Metastatic Liver Carcinoma in the Adrenal Gland (tissue), 2 donors: ENCODE data around the gene SNX4.

GRCh38 chr3:124974426-124975065 lies 40.0 kb upstream of the MUC13 start:
- PRO-cap, 2 experiments: no peak in any of the 2 experiments

DNA sequence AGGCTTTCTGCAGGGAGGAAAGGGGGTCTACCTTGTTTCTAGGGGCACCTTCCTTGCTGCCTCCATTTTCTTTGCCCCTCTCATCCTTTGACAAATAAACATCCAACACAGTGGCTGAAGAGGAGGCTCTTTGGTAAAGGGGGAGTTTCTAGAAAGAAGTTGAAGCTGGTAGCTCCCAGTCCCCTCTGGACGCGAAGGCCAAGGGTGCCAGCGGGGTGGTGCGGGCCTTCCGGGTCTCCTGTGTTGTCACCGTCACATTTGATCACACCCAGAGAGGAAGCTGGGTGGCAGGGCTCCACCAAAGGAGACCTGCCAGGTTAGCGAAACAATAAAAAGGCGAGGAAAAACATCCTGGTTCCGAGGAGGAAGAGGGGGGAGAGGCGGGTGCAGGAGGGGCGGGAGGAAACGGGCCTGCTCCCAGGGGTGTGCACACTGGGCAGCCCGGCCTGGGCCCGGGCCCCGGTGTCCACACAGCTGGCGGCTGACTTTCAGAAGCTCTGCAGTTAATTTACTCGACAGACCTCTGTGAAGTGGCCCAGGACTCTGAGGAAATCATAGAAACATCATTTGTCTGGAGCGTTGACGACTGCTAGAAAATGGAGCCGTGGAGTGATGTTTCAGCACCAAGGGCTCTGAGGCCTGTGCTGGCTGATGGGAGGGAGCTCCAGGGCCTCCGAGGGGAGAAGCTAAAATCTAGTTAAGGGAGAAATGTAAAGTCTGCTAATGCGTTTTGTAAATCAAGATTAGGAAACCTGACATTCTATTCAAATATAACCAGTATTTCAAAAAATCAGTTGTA lies 12.1 kb downstream of the HEG1 start:
- PRO-cap, 2 experiments: no peak in any of the 2 experiments

- PRO-cap, 2 experiments: no peak in any of the 2 experiments
These were observed 52.3 kb upstream of the HEG1 start for GRCh38 chr3:125107703-125108836.

DNA sequence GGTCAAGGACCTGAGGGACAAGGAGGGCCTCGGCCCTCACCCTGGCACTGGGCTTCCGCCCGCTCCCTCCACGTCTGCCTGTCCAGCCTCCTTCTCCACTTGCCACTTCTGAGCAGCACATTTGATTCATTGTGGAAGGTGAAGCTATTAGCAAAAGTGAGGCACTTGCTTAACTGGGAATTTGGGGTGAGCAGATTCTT lies 62.1 kb upstream of the HEG1 start:
- PRO-cap, 2 experiments: no peak in any of the 2 experiments

- PRO-cap, 2 experiments: no peak in any of the 2 experiments
These were observed 64.6 kb downstream of the SLC12A8 start for GRCh38 chr3:125148090-125148289.

DNA sequence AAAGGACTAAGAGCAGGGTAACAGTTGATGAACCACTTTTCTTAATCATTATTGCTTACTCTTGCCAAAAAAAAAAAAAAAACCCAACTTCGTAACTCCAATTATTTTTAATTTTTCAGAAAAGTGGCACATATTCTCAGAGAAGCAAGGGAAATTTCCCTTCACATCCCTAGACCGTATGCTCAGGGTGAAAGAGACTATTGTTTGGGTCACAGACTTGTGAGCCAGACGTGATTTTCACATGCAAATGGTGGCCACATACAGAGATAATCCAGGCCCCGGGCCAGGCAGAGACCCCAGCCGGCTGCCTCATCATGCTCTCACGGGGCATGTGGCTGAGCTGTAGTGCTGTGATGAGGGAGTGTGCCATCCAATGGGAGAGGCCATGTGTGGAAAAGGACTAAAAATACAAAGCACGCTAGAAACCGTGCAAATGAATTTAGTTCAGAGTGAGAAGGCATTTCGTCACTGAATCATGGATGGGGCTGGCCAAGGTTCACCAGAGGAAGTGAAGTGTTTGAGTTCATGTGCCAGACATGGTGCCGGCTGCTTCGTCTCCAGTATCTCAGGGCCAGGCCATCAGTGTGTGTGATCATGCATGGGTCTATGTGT lies 56.7 kb downstream of the SLC12A8 start:
- PRO-cap, 2 experiments: no peak in any of the 2 experiments

DNA sequence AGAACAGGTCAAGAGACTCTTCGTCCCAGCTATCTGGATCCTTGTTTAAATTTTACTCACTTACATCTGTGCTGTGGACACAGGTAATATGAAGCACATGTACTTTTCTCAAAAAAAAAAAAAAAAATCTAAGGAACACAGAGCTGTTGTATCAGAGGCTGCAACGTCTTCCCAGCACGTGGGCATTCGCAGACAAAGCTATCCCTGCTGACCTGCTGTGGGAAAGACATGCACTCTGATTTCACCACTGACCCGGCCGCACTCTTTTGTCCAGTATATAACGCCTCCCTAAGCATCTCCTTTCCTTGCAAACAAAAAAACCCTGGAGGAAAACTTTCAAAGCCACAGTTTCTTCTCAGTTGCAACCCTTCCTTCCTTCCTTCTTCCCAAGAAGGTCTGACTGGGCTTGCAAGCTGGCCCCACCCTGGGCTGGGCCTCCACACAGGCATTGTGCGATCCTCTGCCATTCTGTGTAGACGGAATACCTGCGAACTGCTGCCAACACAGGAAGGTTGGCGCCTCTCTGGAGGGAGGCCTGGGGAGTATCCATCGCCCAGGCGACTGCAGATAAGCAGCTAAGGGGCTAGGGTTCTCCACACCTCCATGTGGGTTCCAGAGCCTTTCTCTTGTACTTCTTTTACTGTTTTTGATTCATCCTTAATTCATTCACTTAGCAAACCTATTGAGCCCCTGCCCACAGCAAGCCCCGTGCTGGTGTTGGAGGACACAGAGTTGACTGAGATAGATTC lies 50.8 kb downstream of the SLC12A8 start:
- PRO-cap, 2 experiments: no peak in any of the 2 experiments

DNA sequence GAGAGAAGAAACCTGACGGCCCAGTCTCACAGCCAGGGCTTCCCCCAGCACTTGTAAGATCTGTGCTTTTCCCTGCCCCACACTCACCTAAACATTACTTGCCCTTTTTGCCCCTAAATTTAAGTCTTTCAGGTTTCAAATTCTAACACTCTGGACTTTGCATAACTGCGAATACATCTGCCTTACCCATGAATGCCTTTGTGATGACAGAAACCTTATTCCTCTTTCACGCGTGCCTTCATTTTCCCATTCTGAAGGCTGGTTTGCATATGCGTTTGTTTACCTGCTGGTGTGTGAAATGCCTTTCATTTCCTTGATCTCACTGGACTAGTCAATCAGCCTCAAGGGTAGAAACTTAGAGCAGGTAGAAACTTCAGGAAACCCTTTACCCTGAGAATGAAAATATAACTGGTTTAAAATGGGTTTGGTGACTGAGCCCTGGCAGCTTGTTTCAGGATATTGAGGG lies 20.2 kb downstream of the SLC12A8 start:
- PRO-cap, 2 experiments: no peak in any of the 2 experiments

DNA sequence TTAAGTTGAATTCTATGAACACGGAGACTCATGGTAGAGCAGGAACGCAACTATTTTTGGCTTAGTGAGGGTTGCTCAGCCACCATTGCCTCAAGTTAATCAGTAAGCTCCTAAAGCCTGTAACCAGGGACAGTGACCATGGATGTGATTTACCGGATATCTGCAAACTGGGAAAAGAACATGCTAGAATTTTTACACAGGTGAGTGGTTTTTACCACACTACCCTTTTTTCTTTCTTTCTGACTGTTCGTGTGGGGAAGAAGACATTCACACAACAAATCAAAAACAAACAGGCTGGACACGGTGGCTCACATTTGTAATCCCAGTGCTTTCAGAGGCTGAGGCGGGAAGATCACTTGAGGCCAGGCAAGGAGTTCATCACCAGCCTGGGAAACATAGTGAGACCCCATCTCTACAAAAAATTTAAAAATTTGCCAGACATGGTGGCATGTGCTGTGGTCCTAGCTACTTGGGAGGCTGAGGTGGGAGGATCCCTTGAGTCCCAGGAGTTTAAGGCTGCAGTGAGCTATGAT lies 11.7 kb downstream of the SLC12A8 start:
- PRO-cap, 2 experiments: peak in 2 of 2 experiments; most common plus-strand start position 242 of the sequence (in 2); most common minus-strand start position 101 of the sequence (in 1)

DNA sequence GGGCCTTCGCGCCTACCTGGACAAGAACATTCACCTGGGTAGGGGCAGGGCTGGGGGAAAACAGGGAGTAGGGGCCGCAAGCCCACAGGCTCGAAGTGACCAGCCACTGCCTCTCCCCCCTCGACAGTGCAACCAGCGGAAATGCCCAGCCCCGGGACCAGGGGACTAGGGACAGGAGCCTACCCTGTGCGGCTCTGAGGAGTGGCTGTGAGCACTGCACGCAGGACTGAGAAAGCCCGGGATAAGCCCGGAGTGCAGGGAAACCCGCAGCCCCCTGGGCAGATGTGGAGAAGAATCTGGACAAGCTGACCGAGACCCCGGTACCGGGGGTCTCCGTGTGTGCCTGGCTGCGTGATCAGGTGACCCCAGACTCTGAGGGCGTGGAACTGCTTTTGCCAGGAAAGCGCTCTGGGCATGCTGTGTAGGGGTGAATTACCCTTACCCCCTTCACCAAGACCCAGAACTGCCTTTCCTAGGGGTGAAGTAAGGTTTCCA lies 392 bp upstream of the SLC12A8 start:
- PRO-cap, 2 experiments: no peak in any of the 2 experiments

DNA sequence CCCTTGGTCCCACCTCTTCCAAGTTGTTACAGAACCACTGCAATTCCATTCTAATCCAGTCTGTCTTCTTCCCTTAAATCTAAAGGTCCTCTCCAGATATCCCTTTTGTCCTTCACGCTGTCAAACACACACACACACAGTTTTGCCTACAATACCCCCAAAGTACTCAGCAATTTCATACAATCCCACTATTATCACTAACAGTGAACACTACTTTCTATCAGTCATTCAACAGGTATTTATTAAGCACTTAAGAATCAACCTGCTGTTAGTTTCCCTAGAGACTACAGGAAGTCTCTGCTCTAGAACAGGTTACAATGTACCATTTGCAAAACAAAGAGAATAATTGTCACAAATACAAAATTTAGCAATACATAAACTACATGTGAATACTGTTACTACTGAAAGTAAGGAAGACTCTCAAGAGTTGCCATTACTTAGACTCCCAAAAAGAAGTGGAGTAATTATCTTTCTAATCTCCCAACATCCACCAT lies 4.9 kb downstream of the ZNF148 start:
- PRO-cap, 2 experiments: no peak in any of the 2 experiments

GRCh38 chr3:125370829-125371510 lies 4.2 kb downstream of the ZNF148 start:
- PRO-cap, 2 experiments: no peak in any of the 2 experiments

GRCh38 chr3:125519423-125520485 lies at the start of gene SNX4:
TSS of gene SNX4 (minus strand) at chr3:125520202.
- PRO-cap, 2 experiments: peak in 2 of 2 experiments; most common plus-strand start chr3:125520325 (in 2); most common minus-strand start chr3:125520183 (in 1)

GRCh38 chr3:125594553-125594893 lies 774 bp downstream of the OSBPL11 start:
- PRO-cap, 2 experiments: no peak in any of the 2 experiments

- PRO-cap, 2 experiments: no peak in any of the 2 experiments
These were observed 10.7 kb upstream of the ROPN1B start for GRCh38 chr3:125957787-125959082.

GRCh38 chr3:126157206-126157599 lies 23.2 kb downstream of the ALDH1L1 start:
- PRO-cap, 2 experiments: no peak in any of the 2 experiments

DNA sequence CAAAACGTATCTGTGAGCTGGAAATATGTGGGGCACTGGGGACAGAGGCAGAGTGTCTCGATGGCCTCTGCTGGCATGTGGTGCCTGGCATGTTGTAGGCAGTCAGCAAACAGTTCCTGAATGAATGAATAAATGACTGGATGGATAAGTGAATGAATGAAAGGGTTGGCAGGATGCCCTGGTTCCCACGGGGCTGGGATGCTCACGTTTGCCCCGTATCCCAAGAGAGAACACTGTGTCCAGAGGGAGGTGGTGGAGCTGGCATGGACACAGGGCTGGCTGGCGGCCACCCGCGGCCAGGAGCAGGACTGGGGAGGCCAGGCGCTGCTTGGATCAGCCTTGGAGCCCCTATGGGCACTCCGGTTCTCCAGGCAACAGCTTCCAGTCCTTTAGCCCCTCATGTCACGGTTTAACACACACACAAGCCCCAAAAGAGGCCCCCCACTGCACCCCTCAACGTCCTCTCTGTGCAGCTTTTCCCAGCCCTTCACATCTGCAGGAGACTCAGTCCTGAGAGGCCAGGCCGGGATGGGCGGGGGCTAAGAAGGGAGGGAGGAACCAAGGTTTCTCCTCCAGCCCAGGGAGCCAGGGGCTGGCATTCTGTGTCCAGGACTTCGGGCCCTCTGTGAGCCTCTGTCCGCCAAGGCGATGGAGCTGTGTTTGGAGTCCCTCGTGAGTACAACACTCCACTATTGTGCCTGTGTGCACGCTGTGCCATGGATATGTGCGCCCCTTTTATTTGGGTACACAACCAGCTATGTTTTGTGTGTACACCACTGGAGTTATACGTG lies 86.0 kb upstream of the ALDH1L1 start:
- PRO-cap, 2 experiments: no peak in any of the 2 experiments

DNA sequence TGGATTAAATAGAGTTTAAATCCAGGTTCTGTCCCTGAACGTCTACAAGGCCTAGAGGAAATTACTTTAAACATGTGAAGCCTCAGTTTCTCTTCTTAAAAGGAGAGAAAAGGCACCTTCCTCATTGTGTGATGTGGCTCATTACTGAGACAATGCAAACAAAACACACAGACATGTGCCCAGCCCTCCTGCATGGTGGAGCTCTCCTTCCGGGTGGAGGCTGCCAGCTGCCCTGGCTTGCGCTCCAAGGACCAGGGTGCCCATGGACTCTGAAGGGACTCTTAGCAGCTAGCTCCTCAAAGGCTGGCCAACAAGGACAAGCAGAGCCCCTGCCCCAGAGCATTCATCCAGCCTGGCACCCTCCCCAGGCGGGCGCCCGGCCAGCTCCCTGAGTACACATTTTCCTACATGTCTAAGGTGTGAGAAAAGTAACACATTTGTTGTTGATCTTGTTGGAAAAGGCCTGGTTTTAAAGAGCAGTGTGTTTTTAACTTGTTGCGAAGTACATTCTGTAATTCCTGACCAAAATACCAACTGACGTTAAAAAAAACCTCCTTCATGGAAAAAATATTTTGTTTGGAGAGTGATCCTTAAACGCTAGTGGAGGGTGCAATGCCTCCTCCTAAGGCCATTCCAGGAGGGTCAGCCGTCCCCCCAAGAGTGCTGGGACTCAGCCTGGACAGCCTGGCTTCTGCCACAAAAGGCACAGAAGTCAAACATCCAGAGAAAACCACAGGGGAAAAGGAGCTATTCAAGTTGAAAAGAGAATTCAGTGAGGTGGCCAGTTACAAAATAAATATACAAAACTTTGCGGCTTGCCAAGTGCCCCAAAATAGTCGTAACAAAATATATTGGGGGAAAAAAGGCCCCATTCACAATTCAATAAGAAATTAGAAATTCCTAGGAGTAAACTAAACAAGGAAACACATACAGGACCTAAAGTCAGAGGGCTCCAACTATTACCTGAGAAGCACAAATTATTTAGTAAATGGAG lies 86.9 kb downstream of the KLF15 start:
- PRO-cap, 2 experiments: no peak in any of the 2 experiments

DNA sequence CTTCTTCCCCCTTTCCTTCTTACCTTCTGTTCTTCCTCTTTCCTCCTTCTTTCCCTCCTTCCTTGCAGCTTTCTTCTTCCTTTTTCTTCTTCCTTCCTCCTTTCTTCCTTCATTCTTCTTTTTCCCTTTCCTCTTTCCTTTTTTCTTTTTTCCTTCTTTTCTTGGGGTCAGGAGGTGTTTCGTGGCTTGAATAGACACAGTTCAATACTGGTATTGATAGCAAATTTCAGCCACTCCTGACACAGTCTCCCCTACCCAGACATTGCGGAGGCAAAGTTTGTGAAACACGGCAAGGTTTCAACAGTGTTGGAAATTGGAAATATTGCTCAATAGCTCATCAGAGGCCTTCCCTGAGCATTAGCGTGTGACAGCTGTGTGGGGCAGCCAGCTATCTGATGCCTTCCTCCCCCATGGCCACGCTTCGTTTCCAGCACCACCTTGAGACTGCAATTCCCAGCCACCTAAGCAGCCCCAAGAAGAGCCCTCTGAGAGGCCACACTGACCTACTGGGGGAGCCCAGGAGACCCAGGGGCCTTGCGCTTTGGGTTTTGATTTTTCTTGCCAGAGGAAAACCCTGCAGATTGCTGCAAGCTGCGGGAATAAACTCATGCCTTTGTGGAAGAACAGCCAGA lies 82.2 kb downstream of the KLF15 start:
- PRO-cap, 2 experiments: no peak in any of the 2 experiments

DNA sequence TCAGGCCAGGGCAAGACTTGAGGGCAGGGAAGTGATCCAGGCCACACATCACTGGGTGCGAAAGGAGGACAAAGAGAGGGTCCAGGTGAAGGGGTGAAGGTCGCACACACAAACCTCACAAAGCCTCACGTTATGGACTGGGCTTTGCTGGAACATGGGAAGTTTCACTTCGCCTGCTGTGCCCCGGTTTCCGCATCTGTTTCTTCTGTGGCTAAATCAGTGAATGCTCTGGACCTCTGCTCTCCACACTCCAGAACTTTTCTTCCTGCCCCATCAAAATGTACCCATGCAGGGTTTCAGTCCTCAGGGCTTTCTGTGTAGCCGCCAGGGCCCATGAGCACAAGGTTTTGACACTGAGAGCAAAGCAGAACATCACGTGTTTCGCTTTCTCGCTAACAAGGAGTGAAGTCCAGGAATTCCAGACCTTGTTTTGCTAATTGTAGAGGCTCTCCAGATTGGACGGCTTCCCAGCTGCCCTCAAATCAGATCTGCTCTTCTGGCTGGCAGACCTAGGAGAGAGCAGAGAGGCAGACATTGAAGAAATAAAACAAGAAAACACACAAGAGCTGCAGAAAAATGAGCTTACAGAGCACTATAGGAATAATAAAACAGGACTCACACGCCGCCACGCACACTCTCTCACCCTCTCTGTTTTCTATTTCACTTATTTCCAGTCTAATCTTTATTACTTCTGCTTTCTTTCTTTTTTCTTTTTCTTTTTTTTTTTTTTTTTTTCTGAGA lies 56.1 kb downstream of the KLF15 start:
- PRO-cap, 2 experiments: peak in 1 of 2 experiments; most common plus-strand start position 503 of the sequence (in 1)